Heart left ventricle (tissue), 7 donors: ENCODE measurements around a stretch of chr2.

DNA sequence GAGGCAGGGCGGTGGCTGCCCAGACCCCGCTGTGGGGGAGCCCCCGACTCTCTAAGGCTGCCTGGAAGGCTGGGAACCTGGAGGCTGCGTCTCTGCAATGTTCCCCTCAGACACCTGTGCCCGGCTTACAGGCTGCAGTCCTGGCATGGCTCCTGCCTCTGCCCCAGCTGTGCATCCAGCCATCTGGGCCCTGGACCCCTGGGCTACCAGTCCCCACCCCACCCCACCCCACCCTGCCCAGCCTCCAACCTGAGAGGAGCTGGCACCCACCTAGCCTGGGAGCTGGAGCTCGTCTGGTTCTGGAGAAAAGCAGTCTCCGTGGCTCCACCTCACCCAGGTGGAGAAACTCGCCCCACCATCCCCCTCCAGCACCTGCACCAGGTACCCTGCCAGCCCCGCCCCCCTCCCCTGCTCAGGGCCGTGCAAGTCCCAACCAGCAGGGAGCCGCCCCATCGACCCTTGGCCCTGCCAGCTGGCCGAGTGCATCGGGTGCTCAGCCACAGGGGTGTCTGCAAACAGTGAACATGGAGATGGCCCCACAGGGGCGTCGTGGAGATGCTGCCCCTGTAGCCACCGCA is 672 bp upstream of the MAB21L4 start:
- PRO-cap, 6 experiments: no peak in any of the 6 experiments
- RAMPAGE, long total RNA, 2 experiments: no peak in any of the 2 experiments
- RRBS: no CpG with 5 or more reads among the region's 17 CpGs

GRCh38 chr2:240998905-240999517 is 593 bp downstream of the SNED1 start:
- PRO-cap, 6 experiments: peak in 5 of 6 experiments; most common minus-strand start chr2:240999177 (in 5)
- RAMPAGE, long total RNA, 2 experiments: no peak in any of the 2 experiments
- RRBS: 2% methylated on average over 30 of the region's 80 CpGs

GRCh38 chr2:241071383-241071994 is 30.6 kb downstream of the MTERF4 start:
- PRO-cap, 6 experiments: no peak in any of the 6 experiments
- RAMPAGE, long total RNA, 2 experiments: no peak in any of the 2 experiments
- RRBS: no CpG with 5 or more reads among the region's 30 CpGs

DNA sequence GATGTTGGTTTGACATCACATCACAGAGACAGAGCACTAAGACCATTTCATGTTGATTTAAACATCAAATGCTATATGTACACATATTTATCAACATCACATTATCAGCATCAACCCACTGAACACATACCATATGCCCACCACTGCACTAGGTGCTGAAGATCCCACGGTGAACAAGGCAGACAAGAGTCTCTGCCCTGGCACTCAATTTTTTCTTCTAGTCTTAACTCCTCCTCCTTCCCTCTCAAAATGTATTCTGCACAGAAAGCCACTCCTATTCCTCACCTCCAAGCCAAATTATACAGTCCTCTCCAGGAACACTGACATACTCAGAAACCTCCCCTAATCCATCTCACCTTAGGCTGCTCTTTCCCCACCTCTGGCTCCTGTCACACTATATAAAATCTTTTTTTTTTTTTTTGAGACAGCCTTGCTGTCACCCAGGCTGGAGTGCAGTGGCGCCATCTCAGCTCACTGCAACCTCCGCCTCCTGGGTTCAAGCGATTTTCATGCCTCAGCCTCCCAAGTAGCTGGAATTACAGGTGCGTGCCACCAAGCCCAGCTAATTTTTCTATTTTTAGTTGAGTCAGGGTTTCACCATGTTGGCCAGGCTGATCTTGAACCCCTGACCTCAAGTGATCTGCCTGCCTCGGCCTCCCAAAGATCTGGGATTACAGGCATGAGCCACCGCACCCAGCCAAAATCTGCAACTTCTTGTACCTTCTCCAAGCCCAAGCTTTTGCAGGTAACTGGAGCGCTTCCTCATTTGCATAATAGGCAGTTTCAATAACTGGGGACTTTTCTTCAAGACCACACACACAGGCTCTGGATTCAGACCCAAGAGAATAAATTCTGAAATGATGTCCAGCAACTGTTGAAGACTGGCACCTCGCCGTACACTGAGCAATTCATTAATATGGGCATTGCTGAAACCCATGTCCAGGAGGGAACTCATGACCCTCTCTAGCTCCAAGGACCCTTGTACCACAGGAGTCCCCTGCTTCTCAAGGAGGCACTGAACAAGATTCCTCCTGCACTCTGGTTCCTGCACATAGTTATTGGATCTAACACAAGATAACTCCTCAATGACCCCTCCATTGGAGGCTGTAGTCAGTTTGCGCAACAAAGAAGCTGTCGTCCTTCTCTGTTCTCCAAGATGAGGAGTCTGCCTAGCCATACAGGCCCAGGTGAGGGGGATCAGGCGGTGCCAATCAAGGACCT is 3.0 kb downstream of the MTERF4 start:
- PRO-cap, 6 experiments: no peak in any of the 6 experiments
- RAMPAGE, long total RNA, 2 experiments: no peak in any of the 2 experiments
- RRBS: no CpG with 5 or more reads among the region's 13 CpGs

GRCh38 chr2:241102994-241103616 is 1.0 kb upstream of the MTERF4 start:
- PRO-cap, 6 experiments: no peak in any of the 6 experiments
- RAMPAGE, long total RNA, 2 experiments: no peak in any of the 2 experiments
- RRBS: no CpG with 5 or more reads among the region's 8 CpGs

DNA sequence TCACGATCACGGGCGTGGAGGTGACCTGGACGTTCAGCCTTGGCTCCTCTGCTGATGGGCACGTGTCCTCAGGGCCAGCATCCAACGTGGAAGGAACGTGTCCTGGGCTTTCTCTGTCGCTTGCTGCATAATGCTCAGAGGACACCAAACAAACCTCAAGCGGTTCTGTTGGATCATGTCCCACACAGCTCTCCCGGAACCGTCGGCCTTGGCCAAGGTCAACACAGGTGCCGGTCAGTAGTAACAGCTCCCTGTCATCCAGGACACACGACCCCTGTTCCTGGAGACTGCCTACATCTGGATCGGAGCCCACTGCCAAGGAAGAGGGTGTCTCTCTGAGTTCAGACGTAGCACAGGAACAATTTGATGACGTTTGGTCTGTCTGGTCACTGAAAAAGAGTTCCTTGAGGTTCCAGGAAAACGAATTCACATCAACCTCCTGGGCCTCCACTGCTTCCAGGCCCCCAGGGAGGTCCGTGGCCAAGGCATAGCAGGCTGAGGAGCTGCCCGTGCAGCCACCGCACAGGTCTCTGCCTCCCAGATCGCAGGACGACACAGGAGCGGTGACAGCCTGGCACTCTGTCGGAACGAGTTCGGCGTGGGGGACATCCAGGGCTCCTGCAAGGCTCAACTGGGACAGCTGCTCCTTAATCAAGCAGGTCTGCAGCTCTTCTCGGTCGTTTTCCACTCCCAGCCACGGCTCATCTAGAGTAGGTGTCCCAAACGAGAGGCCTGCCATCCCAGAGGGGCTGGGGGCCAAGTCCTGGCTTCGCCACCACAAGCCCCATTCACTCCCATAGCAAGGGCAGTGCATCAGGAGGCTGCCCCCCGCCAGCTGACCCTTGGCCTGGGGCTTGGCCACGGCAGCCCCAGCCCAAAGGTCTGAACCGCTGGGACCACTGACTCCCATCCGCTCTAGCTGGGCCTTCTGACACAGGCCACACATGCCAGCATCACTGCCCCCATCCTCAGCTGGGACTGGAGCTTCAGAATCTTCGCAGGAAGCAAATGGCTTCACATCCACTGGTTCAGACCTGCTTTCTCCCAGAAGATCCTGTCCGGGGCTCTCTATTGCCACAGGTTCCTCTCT is 22.6 kb downstream of the PASK start:
- PRO-cap, 6 experiments: no peak in any of the 6 experiments
- RAMPAGE, long total RNA, 2 experiments: no peak in any of the 2 experiments
- RRBS: no CpG with 5 or more reads among the region's 39 CpGs

GRCh38 chr2:241161981-241162341 is 11.7 kb downstream of the PPP1R7 start:
- PRO-cap, 6 experiments: no peak in any of the 6 experiments
- RAMPAGE, long total RNA, 2 experiments: no peak in any of the 2 experiments
- RRBS: no CpG with 5 or more reads among the region's 2 CpGs

GRCh38 chr2:241314427-241315596 is 660 bp downstream of the HDLBP start:
- PRO-cap, 6 experiments: peak in 6 of 6 experiments; most common plus-strand start chr2:241315296 (in 4); most common minus-strand start chr2:241315225 (in 5)
- RAMPAGE, long total RNA, 2 experiments: start-site peak on the minus strand in 2 of 2 experiments, at chr2:241315168-241315230 at its widest, 1,145 to 1,321 reads per replicate
- RRBS: no CpG with 5 or more reads among the region's 86 CpGs

- PRO-cap, 6 experiments: no peak in any of the 6 experiments
- RAMPAGE, long total RNA, 2 experiments: no peak in any of the 2 experiments
- RRBS: no CpG with 5 or more reads among the region's 14 CpGs
Observed at GRCh38 chr2:241372383-241373474, 16.6 kb downstream of the FARP2 start.

GRCh38 chr2:241399729-241400821 is 44.0 kb downstream of the FARP2 start:
- PRO-cap, 6 experiments: no peak in any of the 6 experiments
- RAMPAGE, long total RNA, 2 experiments: no peak in any of the 2 experiments
- RRBS: no CpG with 5 or more reads among the region's 10 CpGs

DNA sequence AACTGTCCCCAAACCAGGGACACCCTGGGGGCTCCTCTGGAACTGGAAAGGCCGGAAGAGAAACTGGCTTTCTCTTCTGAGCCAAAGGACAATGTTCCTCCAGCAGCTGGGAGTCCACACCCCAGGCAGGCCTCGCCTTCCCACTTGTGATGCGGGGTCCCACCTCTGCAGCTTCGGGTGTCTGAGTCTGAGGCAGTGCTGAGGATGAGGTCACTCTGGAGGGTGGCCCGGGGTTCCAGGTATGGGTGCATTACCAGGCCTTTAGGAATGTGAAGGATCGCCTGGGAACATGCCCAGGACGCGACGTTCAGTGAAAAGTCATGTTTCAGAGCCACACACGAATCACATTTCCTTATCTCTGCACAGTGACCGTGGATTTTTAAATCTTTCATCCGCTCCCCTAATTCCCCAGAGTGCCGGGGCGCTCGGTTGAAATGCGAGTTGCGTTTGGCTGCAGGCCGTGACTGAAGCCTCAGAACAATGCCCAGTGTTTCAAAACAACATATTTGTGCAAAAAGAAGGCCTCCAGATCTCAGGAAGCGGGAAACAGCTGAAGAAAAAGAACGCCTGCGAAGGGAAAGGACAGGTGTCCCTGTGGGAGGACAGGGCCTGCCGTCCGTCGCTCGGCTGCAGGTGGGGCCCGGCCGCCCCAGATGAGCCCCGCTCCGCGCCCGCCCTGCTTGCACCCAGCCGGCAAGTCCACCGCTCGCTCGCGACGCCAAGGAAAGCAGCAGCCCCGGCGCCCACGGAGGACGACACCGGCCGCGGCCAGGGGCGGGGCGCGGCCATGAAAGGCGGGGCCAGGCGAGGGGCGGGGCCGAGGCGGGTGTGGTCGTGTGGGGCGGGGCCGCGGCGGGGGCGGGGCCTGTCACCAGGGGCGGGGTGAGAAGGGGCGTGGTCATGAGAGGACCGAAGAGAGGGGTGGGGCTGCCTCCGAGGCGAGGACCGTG is 17.9 kb upstream of the BOK start:
- PRO-cap, 6 experiments: peak in 1 of 6 experiments; most common minus-strand start position 729 of the sequence (in 1)
- RAMPAGE, long total RNA, 2 experiments: start-site peak on the minus strand in 1 of 2 experiments, centred at position 170 of the sequence, 27 reads per replicate
- RRBS: 10% methylated on average over 13 of the region's 64 CpGs

- PRO-cap, 6 experiments: no peak in any of the 6 experiments
- RAMPAGE, long total RNA, 2 experiments: no peak in any of the 2 experiments
- RRBS: no CpG with 5 or more reads among the region's 9 CpGs
Observed at GRCh38 chr2:241545250-241545449, 13.4 kb upstream of the BOK start.

GRCh38 chr2:241617261-241618383 is 19.3 kb downstream of the THAP4 start:
- PRO-cap, 6 experiments: peak in 6 of 6 experiments; most common plus-strand start chr2:241618059 (in 5); most common minus-strand start chr2:241617922 (in 5)
- RAMPAGE, long total RNA, 2 experiments: start-site peak on the minus strand in 2 of 2 experiments, at chr2:241617449-241617541 at its widest, 53 to 86 reads per replicate
- RRBS: no CpG with 5 or more reads among the region's 17 CpGs

- PRO-cap, 6 experiments: no peak in any of the 6 experiments
- RAMPAGE, long total RNA, 2 experiments: no peak in any of the 2 experiments
- RRBS: no CpG with 5 or more reads among the region's 39 CpGs
Observed at GRCh38 chr2:241632908-241633634, 3.9 kb downstream of the THAP4 start.

GRCh38 chr2:241690254-241690856 is 3.7 kb upstream of the DTYMK start:
- PRO-cap, 6 experiments: no peak in any of the 6 experiments
- RAMPAGE, long total RNA, 2 experiments: no peak in any of the 2 experiments
- RRBS: no CpG with 5 or more reads among the region's 8 CpGs

DNA sequence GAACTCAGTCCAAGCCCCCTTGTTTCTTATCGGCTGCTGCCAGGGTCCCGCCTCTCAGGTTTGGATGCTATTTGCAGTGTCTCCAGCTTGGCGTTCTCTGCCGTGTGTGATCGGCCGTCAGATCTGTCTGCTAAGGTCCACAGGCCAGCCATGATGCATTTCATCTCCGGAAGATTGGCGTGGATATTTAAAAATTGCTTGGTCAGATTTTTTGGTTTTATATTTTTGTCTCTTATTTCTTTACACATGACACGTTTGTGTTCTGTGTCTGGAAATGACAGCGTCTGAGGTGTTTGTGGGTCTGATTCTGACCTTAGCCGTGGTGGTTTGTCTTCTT is 14.1 kb upstream of the GAL3ST2 start:
- PRO-cap, 6 experiments: no peak in any of the 6 experiments
- RAMPAGE, long total RNA, 2 experiments: no peak in any of the 2 experiments
- RRBS: no CpG with 5 or more reads among the region's 11 CpGs

- PRO-cap, 6 experiments: no peak in any of the 6 experiments
- RAMPAGE, long total RNA, 2 experiments: no peak in any of the 2 experiments
- RRBS: 83% methylated on average over 2 of the region's 53 CpGs
Observed at GRCh38 chr2:241767842-241769005, 8.4 kb upstream of the GAL3ST2 start.

DNA sequence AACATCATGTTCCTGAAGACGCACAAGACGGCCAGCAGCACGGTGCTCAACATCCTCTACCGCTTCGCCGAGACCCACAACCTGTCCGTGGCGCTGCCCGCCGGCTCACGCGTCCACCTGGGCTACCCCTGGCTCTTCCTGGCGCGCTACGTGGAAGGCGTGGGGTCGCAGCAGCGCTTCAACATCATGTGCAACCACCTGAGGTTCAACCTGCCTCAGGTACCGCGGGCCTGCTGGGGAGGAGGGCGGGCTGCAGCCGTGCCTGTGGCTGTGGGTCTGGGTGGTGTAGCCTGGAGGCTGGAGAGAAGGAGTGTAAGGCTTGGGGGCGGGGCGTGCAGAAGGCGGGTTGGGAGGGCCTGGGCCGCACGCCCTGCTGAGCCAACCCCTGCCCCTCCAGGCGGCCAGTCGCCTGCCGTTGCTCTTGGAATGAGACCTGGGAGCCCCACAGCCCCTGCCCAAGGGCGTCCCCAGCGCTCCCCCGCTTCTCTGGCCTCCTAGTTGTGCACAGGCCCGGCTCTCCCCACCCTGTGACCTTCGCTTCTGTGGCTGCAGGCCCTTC is 7.1 kb upstream of the NEU4 start:
- PRO-cap, 6 experiments: no peak in any of the 6 experiments
- RAMPAGE, long total RNA, 2 experiments: no peak in any of the 2 experiments
- RRBS: 35% methylated on average over 2 of the region's 35 CpGs

- PRO-cap, 6 experiments: no peak in any of the 6 experiments
- RAMPAGE, long total RNA, 2 experiments: no peak in any of the 2 experiments
- RRBS: no CpG with 5 or more reads among the region's 20 CpGs
Observed at GRCh38 chr2:241817279-241817908, 8.4 kb downstream of the NEU4 start.

GRCh38 chr2:241891831-241892331 is 8.4 kb downstream of the FAM240C start:
- PRO-cap, 6 experiments: no peak in any of the 6 experiments
- RAMPAGE, long total RNA, 2 experiments: no peak in any of the 2 experiments
- RRBS: 90% methylated on average over 1 of the region's 8 CpGs